Skeletal muscle cell (primary cell): ENCODE results near the gene TFR2.

DNA sequence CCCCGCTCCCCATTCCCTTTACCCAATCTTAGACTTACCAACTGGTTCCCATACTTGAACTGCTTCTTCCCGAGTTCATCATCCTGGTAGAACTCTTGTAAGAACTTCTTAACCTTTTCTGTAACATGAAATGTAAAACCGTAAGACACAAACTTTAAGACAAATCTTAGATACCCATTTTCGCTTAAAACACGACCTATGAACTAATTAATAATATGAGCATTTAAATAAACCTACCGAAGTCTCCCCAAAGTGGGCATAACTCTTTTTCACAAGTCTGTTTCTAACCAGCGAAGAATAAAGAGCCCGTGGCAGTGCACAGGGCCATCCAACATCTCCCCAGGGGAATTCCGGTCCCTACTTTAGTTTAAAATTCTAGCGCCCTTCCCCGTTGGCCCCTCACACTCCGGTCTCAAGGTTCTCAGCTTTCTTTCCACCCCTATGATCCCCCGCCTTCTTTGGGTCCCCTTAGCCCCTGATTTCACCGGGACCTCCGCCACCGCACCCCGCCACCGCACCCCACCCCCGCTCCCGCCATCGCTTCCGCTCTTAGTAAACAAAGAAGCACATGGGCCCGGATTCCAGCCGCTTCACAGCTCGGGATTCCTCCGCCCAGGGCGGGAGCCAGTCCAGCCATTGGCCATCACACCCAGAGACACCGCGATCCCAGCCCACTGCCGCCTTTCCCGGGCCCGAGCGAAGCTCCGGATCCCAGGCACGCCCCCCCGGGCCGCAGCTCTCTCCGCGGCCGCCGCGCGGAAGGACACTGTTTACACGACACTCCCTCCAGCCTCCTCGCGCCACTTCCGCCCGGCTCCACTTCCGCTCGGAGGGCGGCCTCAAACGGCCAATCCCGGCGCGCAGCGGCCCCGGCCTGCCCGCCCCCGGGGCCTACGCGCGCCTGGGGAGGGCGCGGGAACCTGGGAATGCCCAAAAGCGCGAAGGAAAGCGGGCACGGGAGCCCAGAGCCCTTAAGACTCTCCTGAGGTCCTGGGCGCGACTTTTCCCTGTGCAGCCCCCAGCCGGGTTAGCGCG is 904 bp downstream of the MCM7 start:
- RRBS: under 1% methylated on average over 25 of the region's 73 CpGs

GRCh38 chr7:100154281-100155319 is 3.9 kb downstream of the TRAPPC14 start:
- RRBS: no CpG with 5 or more reads among the region's 27 CpGs

DNA sequence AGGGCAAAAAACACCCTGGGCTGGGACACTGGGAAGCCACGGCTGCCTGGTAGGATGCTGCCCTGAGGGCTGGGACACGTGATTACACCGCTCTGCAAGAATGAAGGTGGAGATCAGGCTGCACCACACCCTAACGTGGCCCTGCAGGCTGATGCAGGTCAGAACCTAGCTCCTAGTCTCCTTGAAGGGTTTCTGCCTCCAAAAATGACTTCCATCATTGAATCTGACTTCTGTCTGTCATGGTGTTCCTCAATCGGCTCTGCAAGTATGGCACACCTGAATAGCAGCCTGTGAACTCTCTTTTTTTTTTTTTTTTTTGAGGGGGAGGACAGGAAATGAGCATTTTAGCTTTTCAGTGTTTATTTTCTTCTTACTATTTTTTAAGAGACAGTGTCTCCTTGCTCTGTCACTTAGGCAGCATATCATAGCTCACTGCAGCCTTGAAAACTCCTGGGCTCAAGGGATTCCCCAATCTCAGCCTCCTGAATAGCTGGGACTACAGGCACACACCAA is 4.7 kb upstream of the TRAPPC14 start:
- RRBS: no CpG with 5 or more reads among the region's 5 CpGs

- RRBS: 50% methylated on average over 1 of the region's 12 CpGs
These were observed 37.8 kb upstream of the SPDYE3 start for GRCh38 chr7:100269559-100270213.

DNA sequence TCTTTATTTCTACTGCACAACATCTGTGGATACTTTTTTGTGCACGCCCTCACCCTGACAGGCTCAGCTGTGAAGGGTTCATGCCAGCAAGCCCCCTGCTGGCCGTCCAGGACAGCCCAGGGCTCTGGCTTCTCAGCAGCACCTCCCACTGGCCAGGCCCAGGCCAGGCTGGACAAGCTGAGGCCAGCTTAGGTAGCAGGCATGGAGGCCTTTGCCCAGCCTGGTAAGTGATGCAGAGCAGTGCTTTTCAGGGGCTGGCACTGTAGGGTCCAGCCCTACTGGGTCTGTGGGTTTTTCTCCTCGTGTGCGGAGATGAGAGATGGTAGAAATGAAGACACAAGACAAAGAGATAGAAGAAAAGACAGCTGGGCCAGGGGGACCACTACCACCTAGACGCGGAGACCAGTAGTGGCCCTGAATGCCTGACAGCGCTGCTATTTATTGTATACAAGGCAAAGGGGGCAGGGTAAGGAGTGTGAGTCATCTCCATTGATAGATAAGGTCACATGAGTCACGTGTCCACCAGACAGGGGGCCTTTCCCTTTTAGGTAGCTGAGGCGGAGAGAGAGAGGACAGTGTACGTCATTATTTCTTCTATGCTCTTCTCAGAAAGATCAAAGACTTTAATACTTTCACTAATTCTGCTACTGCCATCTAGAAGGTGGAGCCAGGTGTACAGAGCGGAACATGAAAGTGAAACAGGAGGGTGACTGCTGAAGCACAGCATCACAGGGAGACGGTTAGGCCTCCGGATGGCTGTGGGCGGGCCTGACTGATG is 13.2 kb upstream of the PILRB start:
- RRBS: no CpG with 5 or more reads among the region's 14 CpGs

GRCh38 chr7:100383944-100384273 is 10.6 kb downstream of the PILRA start:
- RRBS: no CpG with 5 or more reads among the region's 7 CpGs

DNA sequence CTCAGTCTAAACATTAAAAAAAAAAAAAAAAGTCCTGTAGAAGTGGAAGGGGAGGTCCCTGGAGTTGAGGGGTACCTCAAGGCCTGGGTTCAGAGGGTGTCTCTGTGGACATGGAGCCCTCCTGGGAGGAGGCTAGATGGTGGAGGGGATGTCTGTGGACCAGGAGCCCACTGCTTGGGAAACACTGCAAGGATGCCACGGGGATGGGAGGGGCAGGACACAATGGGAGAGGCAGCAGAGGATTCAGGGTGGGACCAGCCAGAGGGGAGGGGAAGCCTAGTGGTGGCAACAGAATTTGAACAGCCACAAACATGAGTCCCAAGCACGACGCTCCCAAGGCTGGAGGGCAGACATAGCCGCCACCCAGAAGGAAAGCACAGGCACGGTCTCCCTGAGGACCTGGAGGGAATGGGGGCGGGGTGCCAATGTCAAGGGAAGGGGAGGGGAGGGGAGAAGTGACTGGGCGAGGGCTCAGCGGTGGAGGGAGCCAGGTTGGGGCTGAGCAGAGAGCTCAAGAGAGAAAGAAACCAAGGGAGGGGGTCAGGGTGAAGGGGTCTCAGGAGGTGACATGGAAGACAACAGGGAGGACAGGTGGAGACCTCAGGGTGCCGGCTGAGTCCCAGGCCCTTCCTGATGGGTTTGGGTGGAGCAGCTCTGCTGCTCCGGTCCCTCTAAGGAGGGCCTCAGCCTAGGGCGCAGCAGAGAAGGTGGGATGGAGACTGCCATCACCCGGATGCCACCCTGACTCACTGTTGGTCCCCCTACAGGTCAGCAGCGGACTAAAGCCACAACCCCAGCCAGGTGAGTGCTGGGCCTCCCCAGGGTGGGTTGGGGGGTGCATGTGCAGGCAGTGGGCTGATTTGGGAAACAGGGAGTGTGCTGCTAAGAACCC is 24.1 kb downstream of the PILRA start:
- RRBS: 64% methylated on average over 4 of the region's 13 CpGs

DNA sequence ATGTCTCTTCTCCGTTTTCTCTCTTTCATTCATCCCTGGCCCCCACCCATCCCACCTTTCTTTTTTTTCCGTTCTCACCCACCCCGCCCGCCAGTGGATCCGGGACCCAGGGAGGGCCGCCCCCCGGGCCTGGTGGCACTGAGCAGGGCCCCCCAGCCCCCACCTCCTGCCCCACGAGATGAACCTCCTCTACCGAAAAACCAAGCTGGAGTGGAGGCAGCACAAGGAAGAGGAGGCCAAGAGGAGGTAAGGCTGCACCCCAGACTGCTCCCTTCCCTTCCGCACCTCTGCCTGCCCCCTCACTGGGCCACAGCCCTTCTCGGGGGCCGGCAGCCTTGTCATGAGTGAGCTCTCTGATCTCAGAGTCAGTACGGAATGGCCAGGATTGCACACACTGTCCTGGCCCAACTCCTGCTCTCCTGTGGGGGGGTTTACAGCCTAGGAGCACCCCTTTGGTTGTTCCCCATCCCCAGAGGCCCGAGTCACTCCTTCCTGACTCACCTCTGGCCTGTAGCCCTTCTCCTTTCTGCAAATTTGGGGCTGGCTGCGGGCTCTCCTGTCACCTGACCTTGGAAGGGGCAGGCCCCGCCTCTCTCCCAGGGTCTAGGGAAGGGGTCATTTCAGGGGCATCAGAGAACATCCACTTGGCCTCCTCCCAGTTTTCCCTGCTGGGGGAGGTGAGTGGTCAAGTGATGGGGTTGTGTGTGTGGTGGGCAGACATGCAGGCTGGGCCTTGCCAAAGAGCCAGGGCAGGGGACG is 1.6 kb downstream of the NYAP1 start:
- RRBS: no CpG with 5 or more reads among the region's 17 CpGs

GRCh38 chr7:100547766-100548373 is 8.9 kb downstream of the AGFG2 start:
- RRBS: no CpG with 5 or more reads among the region's 3 CpGs

DNA sequence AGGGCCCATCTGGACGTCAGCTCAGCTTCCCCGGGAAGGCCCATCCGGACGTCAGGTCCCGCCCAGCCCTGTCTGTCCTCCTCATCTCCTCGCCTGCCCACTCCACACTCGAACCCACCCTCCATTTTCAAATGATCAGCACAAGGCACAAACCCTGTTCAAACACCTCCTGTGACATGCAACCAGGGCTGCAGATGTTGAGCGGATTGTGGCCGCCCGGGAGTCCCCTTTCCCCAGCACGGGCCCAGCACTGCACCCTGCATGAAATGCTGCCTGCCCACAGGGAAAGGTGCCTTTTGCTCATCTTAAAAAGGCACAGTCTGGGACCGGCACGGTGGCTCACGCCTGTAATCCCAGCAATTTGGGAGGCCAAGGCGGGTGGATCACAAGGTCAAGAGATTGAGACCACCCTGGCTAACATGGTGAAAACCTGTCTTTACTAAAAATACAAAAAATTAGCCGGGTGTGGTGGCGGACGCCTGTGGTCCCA is 5.3 kb upstream of the SAP25 start:
- RRBS: no CpG with 5 or more reads among the region's 18 CpGs

- RRBS: no CpG with 5 or more reads among the region's 9 CpGs
These were observed 1.8 kb downstream of the LRCH4 start for GRCh38 chr7:100584174-100584551.

GRCh38 chr7:100603608-100604670 is 1.8 kb downstream of the PCOLCE start:
- RRBS: under 1% methylated on average over 7 of the region's 62 CpGs

DNA sequence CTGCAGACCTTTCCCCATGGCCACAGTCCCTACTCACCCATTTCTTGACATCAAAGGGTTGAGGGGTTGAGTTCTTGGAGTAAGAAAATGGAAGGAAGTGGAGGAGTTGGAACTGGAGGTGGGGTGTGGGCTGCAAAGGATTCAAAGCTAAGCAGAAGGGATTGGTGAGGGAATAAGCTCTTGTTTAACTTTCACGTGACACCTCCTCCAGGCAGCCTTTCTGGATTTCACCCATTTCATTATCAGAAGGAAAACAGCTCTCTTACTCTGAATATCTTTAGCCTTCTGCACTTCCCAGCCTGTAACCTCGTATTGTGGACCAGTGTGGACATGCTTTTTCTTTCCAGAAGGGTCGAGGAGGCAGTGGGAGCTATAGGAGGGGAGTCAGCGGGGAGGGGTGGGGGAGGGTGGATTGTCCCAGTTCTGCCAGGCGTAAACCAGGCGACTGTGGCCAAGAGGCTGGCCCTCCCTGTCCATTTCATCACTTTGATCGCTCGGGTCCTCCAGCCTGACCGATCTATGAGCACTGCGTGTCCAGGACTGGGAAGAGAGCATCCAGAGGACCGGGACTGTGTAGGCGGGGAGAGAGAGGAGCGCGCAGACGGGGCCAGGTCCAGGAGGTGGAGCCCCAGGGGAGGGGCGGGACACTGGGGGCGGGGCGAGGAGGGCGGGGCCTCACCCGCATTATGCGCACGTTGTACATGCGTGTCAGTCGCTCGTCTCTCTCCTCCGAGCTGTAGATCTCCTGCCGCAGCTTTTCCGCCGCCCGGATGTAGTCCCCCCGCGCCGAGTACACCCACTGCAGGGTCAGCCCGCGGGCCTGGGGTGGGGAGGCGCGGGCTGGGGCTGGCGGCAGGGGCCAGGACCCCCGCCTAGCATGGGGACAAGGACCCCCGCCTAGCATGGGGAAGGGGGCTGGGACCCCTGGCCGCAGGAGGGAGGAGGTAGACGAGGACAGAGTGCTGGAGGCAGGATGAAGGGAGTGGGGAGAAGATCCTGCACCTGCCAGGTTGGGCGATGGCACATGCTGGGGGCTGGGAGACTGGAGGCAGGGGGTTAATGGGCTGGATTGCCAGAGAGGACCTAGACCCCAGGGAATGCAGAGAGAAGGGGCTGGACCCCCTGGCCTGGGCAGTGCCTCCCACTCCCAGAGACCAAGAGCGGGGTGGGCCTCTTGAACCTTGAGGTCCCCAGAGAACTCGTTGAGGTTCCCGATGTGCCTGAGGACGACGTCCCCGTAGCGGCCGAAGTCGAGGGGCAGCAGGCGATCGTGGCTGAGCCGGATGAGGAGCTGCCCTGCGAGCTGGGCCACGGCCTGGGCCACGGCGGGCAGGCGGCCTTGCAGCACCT is 14.2 kb downstream of the MOSPD3 start:
- RRBS: no CpG with 5 or more reads among the region's 60 CpGs

GRCh38 chr7:100641457-100642432 is at the start of gene TFR2:
TFR2 (minus strand) TSS chr7:100641552.
- RRBS: no CpG with 5 or more reads among the region's 18 CpGs

GRCh38 chr7:100685850-100686546 is 8.1 kb downstream of the GIGYF1 start:
- RRBS: 54% methylated on average over 2 of the region's 26 CpGs

GRCh38 chr7:100686547-100686988 is 7.5 kb downstream of the GIGYF1 start:
- RRBS: no CpG with 5 or more reads among the region's 24 CpGs

DNA sequence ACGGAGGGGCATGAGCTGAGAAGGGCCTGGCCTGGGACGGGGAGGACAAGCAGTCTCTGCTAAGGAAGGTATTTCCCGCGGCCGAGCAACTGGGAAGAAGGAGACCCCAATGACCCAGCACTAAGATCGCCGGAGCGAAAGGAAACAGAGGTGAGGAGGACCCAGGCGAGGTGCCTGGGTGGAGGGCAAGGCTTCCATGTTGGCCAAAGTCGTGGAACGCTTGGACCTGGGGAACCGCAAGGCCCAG is 776 bp downstream of the GIGYF1 start:
- RRBS: no CpG with 5 or more reads among the region's 12 CpGs

- RRBS: 1% methylated on average over 7 of the region's 29 CpGs
These were observed 635 bp upstream of the POP7 start for GRCh38 chr7:100705168-100705803.

- RRBS: 96% methylated on average over 13 of the region's 19 CpGs
These were observed 10.2 kb downstream of the EPHB4 start for GRCh38 chr7:100817085-100817553.

GRCh38 chr7:100865545-100865901 is 1.7 kb upstream of the TRIP6 start:
- RRBS: 69% methylated on average over 3 of the region's 13 CpGs